ENCODE measurements around a stretch of chr11.

DNA sequence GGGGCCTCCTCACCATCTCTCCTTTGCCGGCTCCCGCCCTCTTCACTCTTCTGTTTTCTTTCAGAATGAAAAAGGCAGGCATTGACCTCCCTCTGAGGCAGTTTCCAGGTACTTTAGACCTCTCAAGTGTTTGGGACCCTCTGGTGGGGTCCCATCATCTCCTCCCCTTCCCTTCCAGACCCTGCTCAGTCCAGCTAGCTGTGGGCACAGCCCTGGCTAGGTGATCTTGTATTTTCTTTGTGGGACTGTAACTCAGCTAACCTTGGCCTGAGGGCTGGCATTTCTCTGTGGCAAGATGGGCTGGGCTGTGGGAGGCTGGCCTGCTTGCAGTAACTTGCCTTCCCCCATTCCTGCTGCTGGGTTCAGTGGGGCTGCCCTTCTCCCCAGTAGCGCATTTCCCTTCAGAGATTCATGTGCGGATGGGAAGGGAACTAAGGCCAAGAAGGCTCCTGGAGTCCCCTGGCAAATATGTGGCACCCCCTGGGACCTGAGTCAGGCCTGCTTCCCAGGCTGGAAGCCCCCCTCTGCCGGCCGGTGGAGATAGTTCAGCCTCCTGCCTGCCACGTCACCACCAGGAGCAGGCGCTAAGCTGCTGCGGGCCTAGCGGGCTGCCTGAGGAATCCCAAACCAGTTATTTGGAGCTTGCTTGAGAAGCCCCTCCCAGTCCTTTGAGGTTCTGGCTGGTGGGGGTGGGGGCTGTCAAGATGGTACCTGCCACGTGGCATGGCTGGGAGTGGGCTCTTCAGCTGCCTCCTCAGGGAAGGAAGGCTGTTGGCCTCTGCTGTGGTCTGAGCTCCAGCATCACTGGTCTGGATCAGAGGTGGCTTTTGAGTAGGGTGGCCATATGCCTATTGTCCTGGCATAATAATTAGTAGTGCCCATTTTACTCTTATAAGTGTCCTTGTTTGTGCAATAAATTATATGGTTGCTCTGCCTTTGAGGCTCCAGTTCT lies 1.9 kb downstream of the SERPINH1 start:
- PRO-cap: bidirectional peak, plus-strand start at position 635 of the sequence, minus-strand start at position 470 of the sequence
CAGE:
- cytosol, long polyA minus RNA: no peak
- cytosol, long polyA plus RNA: no peak
- long polyA plus RNA: no peak
- nucleus, long polyA minus RNA: no peak
- nucleus, long polyA plus RNA: no peak

DNA sequence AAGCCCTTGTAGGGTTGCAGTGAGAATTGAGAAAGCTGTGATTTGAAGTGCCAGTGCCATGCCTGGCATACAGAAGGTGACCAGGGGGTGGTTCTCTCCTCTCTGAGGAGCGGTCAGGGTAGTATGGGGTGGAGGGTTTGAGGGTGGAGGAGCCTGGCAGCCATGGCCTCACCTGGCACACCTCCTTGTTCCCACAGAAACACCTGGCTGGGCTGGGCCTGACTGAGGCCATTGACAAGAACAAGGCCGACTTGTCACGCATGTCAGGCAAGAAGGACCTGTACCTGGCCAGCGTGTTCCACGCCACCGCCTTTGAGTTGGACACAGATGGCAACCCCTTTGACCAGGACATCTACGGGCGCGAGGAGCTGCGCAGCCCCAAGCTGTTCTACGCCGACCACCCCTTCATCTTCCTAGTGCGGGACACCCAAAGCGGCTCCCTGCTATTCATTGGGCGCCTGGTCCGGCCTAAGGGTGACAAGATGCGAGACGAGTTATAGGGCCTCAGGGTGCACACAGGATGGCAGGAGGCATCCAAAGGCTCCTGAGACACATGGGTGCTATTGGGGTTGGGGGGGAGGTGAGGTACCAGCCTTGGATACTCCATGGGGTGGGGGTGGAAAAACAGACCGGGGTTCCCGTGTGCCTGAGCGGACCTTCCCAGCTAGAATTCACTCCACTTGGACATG lies 9.7 kb downstream of the SERPINH1 start:
- PRO-cap: no peak
CAGE:
- cytosol, long polyA minus RNA: no peak
- cytosol, long polyA plus RNA: start-site peak on the plus strand centred at position 596 of the sequence, 47 bp wide, 152 and 429 reads in 2 replicates
- long polyA plus RNA: no peak
- nucleus, long polyA minus RNA: no peak
- nucleus, long polyA plus RNA: no peak

DNA sequence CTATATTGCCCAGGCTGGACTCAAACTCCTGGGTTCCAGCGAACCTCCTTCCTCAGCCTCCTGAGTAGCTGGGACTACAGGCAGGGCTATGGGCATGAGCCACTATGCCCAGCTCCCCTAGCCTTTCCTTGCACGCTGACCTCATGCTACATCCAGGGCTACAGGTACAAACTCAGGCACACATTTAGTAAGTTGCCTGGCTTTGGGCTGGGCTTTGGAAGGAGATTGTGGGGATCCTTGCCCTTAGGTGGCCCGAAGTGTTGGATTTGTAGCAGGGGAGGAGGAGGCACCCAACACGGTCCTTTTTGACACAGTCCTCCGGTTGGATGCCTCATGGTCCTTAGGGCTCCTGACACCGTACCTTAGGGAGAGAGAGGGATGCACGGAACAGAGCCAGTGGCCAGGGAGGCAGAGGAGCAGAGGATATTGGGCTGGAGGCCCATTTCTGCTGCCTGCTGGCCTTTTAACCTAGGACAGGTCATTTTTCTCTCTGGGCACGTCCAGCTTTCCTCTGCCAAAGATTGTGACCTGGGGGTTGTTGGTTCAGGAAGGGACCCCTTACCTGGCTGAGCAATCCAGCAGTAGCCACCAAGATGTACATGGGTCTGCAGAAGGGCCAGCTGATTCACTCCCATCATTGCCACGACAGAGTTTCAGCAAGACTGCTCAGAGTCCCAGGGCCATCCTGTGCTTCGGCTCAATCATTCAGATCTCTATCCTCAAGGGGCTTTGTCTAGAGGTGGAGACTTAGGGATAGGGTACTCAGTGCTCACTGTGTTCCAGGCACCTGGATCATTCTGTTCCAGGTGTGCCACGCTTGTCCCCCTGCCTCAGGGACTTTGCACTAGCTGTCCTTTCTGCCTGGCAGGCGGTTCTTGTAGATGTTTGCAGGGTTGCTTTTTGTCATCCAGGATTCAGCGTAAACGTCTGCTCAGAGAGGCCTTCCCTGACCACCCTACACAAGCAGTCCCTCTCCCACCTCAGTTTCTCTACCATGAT lies 11.3 kb downstream of the SERPINH1 start:
- PRO-cap: no peak
CAGE:
- cytosol, long polyA minus RNA: no peak
- cytosol, long polyA plus RNA: no peak
- long polyA plus RNA: no peak
- nucleus, long polyA minus RNA: no peak
- nucleus, long polyA plus RNA: no peak

GRCh38 chr11:75748939-75749217 lies 19.7 kb upstream of the DGAT2 start:
- PRO-cap: no peak
CAGE:
- cytosol, long polyA minus RNA: no peak
- cytosol, long polyA plus RNA: no peak
- long polyA plus RNA: no peak
- nucleus, long polyA minus RNA: no peak
- nucleus, long polyA plus RNA: no peak

DNA sequence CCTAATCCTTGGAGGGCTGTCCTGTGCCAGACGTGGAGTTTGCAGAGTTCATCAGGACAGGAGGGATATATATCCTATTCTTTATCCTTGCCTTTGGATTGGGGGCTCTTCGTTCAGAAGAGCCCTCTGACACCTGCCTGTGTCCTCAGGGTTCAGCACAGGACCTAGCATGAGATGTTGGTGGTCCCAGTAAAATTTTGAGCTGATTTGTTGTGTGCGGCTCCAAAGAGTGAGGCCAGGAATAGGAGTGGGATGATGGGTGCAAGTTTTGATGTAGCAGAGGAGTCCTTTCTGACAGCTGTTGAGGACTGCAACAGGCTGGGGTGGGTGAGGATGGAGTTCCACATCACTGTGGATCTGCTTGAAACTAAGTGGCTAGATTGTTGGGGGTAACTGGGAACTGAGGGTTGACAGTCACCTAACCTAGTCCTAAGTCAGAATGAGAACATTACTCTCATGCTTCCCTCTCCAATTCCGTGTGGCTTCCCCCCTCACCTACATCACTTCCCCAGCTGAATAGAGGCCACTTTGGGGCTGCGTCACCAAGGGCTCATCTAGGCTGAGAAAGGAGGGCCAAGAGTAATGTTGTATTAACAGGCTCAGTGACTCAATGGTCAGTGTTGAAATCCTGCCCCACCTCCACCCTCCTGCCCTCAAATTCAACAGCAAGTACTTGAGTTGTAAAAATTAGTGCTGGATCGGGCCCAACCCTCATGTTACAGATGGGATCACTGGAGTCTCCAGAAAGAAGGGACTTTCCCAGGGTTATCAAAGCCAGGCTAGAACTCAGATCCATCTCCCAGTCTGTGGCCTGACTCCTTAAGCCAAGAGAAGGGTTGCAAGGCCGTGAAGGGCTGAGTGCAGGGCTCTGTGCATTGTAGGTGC lies 2.9 kb downstream of the DGAT2 start:
- PRO-cap: no peak
CAGE:
- cytosol, long polyA minus RNA: no peak
- cytosol, long polyA plus RNA: no peak
- long polyA plus RNA: no peak
- nucleus, long polyA minus RNA: no peak
- nucleus, long polyA plus RNA: no peak

GRCh38 chr11:76119759-76120081 lies 86.6 kb downstream of the WNT11 start:
- PRO-cap: no peak
CAGE:
- cytosol, long polyA minus RNA: no peak
- cytosol, long polyA plus RNA: no peak
- long polyA plus RNA: no peak
- nucleus, long polyA minus RNA: no peak
- nucleus, long polyA plus RNA: no peak

DNA sequence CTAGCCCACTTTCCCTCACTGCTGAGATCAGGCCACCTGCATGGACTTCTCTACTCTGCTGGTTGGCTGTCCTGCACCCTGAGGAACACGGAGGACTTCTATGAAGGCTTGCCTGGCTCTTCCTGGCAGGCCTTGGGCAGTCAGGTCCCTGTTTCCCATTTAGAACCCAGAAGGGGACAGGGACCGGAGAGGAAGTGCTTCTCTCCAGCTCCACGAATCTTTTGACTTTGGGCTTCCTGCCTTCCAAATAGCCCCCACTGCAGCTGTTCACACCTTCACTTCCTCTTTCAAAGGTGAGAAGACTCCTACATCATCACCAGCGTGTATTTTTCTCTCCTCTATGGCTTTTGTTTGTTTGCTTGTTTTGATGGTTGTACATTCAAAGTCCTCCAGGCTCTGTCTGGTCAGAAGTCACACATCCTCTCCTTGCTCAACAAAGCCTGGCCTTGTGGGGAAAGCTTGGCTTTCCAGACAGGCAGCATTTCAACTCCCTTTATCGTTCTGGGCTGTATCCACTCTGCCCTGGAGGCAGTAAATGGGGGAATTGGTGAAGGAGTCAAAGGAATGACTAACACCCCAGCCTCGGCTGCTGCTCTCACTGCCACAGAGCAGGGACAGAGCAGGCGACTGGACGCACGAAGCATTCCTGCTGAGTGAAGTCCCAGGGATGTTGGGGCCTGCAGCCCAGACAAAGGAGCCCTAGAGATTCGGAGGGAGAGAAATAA lies 52.9 kb downstream of the WNT11 start:
- PRO-cap: no peak
CAGE:
- cytosol, long polyA minus RNA: no peak
- cytosol, long polyA plus RNA: no peak
- long polyA plus RNA: no peak
- nucleus, long polyA minus RNA: no peak
- nucleus, long polyA plus RNA: no peak

GRCh38 chr11:76184458-76185184 lies 21.7 kb downstream of the WNT11 start:
- PRO-cap: no peak
CAGE:
- cytosol, long polyA minus RNA: no peak
- cytosol, long polyA plus RNA: no peak
- long polyA plus RNA: no peak
- nucleus, long polyA minus RNA: no peak
- nucleus, long polyA plus RNA: no peak

- PRO-cap: no peak
CAGE:
- cytosol, long polyA minus RNA: no peak
- cytosol, long polyA plus RNA: no peak
- long polyA plus RNA: no peak
- nucleus, long polyA minus RNA: no peak
- nucleus, long polyA plus RNA: no peak
Measured at GRCh38 chr11:76225059-76225853, 19.0 kb upstream of the WNT11 start.

DNA sequence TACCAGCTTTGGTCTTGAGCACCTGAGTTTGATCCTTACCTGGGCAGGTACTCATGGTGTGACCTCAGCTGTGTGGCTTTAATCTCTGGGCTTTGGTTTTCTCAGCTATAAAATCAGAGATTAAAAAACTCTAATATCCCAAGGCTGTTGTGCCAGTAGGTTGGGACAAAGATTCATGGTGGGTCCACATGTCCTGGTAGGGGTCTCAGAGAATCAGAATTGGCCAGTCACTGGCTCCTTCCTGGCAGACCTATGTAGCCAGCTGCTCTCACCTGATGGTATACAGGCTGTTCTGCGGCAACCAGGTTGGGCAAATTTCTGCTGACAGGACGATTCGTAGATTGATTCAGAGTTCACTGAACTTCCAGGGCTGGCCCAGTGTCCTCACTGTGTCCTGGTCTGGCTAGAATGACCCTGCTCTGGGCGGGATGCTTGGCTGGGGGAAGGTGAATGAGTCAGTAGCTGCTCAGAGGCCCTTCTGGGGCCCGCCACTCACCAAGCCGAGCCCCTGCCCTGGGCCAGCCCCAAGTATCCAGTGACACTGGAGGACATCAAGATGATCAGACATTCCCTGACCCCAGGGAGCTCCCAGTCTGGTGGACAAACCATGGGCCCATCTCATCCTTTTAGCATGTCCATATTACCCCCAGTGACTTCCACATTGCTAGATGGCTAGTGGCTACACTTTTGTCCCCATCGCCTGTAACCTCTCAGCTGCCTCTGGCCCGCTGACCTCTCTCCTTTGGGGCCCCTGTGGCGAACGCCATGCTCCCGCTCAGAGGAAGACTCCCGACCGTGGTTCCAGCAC lies 62.9 kb upstream of the WNT11 start:
- PRO-cap: no peak
CAGE:
- cytosol, long polyA minus RNA: no peak
- cytosol, long polyA plus RNA: no peak
- long polyA plus RNA: no peak
- nucleus, long polyA minus RNA: no peak
- nucleus, long polyA plus RNA: no peak

DNA sequence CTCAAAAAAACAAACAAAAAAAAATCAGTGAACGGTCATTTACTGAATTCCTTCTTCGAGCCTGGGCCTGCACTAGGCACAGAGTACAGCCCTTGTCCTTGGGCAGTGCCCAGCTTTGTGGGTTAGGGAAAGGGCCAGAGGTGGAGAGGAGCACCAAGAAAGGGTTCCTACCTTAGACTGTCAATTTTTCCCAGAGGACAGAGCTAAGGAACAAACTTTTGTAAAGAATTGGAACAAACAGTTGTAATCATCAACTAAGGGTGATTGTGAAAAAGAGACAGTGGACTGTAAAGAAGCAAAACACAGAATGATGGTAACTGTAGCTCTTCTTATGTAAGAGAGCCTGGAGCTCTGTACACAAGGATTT lies 10.8 kb downstream of the GVQW3 start:
- PRO-cap: no peak
CAGE:
- cytosol, long polyA minus RNA: no peak
- cytosol, long polyA plus RNA: no peak
- long polyA plus RNA: no peak
- nucleus, long polyA minus RNA: no peak
- nucleus, long polyA plus RNA: no peak

DNA sequence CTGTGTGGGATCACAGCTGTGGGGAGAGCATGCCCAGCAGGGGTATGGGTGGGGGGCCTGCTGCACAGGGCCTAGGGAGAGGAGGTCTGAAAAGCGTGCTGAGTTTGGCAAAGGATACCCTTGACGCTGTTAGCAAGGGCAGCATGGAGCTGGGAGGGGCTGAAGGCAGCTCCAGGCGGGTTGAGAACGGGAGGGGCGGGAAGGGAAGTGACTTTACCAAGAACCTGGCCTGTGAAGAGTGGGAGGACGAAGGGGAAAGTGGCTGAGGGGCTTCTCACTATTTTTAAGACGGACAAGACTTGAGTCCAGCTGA lies 13.8 kb downstream of the LRRC32 start:
- PRO-cap: no peak
CAGE:
- cytosol, long polyA minus RNA: no peak
- cytosol, long polyA plus RNA: no peak
- long polyA plus RNA: no peak
- nucleus, long polyA minus RNA: no peak
- nucleus, long polyA plus RNA: no peak

- PRO-cap: no peak
CAGE:
- cytosol, long polyA minus RNA: no peak
- cytosol, long polyA plus RNA: no peak
- long polyA plus RNA: no peak
- nucleus, long polyA minus RNA: no peak
- nucleus, long polyA plus RNA: no peak
Measured at GRCh38 chr11:76766960-76767662, 16.0 kb upstream of the TSKU start.

DNA sequence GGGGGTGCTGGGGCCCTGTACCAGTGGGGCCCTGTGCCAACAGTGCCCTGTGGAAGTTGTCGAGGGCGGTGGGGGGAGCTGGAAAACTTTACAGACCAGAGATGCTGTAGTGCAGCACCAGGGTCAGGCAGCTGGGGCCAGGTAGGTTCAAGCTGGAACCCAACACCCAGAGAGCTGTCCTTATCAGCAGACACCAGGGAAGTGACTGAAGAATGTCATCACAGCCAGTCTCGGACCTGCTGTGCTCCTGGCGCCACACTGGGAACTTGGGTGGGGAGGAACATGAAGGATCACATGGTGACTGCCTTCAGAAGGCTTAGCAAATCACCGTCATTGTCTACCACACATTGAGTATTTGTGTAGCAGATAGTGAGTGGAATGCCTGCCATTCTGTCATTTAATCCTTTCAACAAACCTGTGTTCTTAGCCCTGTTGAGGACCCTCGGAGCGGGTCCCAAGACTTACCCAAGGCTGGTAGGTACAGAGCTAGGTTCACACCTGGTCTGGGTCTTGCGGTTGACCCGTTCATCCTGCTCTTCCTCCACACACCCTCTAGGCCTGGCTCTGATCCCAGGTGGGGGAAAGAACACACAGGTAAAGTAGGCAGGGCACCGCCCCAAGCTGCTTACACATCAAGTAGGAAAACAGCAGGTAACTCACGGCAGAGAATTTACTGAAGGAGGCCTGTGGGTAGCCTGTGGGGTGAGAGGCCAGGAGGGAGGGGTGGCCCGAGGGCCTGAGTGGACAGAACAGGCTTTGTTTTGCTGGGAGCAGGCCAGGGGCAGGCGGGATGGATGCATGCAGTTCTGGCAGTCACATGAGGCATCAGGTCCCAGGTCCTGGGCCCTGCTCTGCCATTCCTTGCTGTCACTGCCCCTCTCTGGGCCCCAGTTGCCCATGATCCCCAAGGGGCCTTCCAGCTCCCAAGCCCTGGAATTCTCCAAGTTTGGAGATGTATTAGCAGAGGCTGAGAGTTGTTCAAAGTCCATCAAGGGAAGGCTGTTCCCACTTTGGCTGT lies 5.4 kb downstream of the TSKU start:
- PRO-cap: no peak
CAGE:
- cytosol, long polyA minus RNA: no peak
- cytosol, long polyA plus RNA: no peak
- long polyA plus RNA: no peak
- nucleus, long polyA minus RNA: no peak
- nucleus, long polyA plus RNA: no peak

GRCh38 chr11:76792818-76793398 lies 9.8 kb downstream of the TSKU start:
- PRO-cap: no peak
CAGE:
- cytosol, long polyA minus RNA: no peak
- cytosol, long polyA plus RNA: no peak
- long polyA plus RNA: no peak
- nucleus, long polyA minus RNA: no peak
- nucleus, long polyA plus RNA: no peak

- PRO-cap: no peak
CAGE:
- cytosol, long polyA minus RNA: no peak
- cytosol, long polyA plus RNA: no peak
- long polyA plus RNA: no peak
- nucleus, long polyA minus RNA: no peak
- nucleus, long polyA plus RNA: no peak
Measured at GRCh38 chr11:76919825-76920756, 59.4 kb downstream of the ACER3 start.

DNA sequence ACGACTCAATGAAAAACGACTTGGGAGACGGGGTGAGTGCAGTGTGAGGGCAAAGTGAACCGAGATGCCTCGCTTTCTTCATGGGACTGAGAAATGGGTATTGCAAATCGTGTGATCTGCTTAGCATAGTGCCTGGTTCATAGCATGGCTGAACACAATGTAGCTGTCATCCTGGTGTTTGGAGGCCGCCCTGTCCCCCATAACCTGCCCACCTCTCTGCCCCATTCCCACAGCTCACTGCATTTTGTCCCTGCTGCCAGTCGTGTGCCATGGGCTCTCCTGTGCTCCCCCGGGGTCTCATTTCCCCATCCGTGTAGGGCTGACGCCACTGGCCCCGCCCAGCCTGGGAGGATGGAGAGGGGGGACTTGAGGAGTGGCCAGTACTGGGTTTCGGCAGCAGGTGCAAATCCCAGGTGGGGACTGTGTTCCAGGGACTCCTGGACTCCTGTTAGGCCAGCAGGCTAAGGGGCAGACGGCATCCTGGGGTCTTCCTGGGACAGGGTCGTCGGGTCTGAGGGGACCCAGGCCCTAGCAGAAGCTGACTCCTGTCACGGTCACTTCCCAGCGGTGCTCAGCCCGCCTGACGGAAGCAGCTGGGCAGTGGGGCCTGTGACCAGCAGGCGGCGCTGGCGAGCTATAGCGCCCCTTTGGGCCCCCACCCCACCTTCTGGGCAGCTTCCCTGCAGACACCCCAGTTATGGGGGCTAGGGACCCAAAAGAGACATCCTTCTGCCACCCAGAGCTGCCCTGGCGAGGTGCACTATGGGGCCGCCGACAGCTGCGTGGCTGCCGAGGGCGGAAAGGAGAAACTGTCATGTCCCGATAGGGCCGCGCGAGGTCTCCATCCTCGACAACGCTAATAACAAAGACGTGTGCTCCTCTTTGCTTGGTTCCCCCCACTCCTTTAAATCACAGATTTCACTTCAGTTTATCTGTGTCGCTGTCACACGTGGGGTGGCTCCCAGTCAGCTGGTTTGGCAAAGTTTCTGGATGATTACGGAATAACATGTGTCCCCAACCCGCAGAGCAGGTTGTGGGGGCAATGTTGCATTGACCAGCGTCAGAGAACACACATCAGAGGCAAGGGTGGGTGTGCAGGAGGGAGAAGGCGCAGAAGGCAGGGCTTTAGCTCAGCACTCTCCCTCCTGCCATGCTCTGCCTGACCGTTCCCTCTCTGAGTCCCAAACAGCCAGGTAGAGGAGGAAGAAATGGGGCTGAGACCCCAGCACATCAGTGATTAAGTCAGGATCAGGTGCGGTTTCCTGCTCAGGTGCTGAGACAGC lies 922 bp upstream of the MYO7A start:
- PRO-cap: no peak
CAGE:
- cytosol, long polyA minus RNA: no peak
- cytosol, long polyA plus RNA: no peak
- long polyA plus RNA: no peak
- nucleus, long polyA minus RNA: no peak
- nucleus, long polyA plus RNA: no peak

DNA sequence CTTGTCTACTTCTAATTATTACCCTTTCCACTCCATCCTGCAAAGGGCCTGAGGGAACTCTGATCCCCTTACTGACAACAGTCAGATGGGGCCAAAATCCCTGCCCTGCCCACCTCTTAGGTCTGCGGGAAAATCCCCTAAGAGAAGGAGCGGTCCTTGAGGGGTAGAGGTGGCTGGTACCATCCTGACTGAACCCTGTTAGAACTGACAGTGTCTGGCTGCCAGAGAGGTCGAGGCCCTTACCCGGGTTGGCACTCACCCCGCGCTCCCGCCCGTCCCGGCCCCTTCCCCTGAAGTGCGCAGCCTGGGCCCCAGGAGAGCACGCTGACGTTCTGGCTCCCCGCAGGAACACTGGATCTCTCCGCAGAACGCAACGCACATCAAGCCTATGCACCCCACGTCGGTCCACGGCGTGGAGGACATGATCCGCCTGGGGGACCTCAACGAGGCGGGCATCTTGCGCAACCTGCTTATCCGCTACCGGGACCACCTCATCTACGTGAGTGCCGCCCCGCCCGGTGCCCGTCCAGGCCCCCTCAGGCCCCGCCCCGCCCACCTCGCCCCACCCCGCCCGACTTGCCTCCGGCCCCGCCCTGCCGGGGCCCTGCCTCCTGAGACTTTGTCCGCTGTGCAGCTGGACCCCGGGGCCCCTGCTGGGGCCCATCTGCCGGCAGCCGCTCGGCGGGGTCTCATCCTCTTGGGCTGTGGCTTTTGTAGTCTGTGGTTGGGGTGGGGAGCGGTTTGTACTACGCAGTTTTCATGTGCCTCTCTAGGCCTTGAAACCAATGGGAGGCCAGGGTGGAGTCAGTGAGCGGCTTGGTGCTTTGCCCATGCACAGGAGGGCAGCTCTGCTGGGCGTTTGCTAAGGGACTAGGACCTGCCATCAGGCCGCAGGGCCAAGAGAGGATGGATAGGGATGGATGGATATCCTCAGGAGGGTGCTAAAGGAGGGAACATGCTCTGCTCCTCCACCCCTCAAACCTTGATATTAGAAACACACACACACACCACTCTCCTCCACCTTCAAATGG lies 19.7 kb downstream of the MYO7A start:
- PRO-cap: no peak
CAGE:
- cytosol, long polyA minus RNA: no peak
- cytosol, long polyA plus RNA: no peak
- long polyA plus RNA: no peak
- nucleus, long polyA minus RNA: no peak
- nucleus, long polyA plus RNA: no peak

- PRO-cap: no peak
CAGE:
- cytosol, long polyA minus RNA: no peak
- cytosol, long polyA plus RNA: no peak
- long polyA plus RNA: no peak
- nucleus, long polyA minus RNA: no peak
- nucleus, long polyA plus RNA: no peak
Measured at GRCh38 chr11:77191350-77192387, 63.6 kb downstream of the MYO7A start.

- PRO-cap: no peak
CAGE:
- cytosol, long polyA minus RNA: no peak
- cytosol, long polyA plus RNA: no peak
- long polyA plus RNA: no peak
- nucleus, long polyA minus RNA: no peak
- nucleus, long polyA plus RNA: no peak
Measured at GRCh38 chr11:77211228-77211908, 83.3 kb downstream of the MYO7A start.

Measured in endothelial cell of umbilical vein (primary cell).